ENCODE data around the genes TEX35, SOAT1 and QSOX1.

DNA sequence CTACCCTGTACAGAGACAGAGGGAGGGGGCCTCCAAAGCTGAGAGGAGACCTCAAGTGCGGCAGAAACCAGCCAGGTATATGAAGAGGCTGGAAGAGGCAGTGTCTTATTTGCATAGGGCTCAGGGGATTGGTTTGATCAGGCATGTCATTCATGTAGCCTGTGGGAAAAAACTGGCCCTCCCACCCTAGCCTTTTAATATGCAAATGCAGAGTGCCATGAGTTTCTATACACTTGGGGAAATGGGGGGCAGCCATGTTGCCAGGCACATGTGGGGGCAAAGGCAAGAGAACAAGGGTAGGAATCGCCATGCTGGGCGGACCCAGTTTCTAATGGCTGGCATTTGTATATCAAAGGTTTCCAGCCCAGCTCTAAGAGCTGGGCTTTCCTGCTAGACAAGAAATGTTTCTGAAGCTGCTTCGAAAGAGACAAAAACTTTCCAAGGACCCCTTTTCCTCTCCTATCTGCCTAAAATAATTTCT is 172.8 kb downstream of the RASAL2 start:
- RRBS, 2 experiments, result no CpG with 5 or more reads among the region's 4 CpGs

DNA sequence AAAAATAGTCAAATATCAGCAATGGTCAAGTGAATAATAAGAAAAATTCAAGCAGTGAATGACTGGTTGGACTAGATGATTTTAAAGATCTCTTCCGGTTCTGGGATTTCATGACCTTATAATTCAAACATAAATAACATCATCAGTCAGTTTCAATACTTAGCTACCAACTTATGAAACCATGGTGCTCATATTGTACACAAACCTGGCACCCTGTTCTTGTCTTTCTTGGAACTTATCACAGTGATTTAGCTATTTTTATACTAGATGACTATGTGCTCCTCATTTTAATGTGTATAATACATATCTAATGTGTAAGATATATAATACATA is 157.0 kb downstream of the CLEC20A start:
- RRBS, 2 experiments, result no CpG with 5 or more reads among the region's 1 CpG

DNA sequence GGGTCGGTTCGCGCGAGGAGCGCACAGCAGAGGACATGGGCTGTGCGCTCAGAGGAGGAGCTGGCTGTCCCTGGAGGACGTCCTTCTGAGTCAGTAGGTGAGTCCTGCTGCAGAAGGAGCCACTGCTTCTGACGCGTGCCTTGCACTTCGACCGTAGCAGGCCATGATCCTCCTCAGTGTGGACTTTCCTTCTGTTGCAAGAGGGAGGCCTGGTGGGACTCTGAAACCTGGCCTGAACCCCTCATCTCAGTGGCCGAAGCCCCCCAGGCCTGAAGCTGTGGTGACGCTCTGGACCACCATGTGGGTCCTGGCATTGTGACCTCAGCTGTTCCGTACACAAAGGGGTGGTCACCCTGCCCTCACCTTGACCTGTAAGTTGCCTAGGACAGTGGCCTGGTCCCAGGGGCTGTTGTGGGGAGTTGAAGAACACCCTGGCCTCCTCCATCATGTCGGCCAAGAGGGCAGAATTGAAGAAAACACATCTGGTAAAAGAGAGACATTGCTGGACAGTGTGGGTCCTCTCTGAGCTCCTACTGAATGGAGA is at the start of gene TEX35:
Gene TEX35 (plus strand): TSS at position 367 of the 544 bp plus-strand sequence.
- RRBS, 2 experiments, result no CpG with 5 or more reads among the region's 15 CpGs

DNA sequence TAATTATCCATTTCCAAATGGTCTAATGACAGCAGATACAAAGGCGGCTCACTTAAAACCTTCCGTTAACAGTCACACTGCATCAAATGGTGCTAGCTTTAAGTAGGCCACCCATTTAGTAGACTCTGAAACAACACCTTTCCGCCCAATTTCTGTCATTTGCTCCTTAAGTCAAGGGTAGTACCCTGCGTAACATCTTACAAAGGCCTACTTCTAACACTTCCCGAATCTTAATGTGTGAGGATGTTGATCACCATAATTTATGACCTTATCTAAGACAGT is 687 bp upstream of the RALGPS2 start:
- RRBS, 2 experiments, result no CpG with 5 or more reads among the region's 5 CpGs

DNA sequence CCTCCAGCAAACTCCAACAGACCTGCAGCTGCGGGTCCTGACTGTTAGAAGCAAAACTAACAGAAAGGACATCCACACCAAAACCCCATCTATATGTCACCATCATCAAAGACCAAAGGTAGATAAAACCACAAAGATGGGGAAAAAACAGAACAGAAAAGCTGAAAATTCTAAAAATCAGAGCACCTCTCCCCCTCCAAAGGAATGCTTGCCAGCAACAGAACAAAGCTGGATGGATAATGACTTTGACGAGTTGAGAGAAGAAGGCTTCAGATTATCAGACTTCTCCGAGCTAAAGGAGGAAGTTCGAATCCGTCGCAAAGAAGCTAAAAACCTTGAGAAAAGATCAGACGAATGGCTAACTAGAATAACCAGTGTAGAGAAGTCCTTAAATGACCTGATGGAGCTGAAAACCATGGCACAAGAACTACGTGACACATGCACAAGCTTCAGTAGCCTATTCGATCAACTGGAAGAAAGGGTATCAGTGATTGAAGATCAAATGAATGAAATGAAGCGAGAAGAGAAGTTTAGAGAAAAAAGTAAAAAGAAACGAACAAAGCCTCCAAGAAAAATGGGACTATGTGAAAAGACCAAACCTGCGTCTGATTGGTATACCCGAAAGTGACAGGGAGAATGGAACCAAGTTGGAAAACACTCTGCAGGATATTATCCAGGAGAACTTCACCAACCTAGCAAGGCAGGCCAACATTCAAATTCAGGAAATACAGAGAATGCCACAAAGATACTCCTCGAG is 32.3 kb downstream of the ANGPTL1 start:
- RRBS, 2 experiments, result no CpG with 5 or more reads among the region's 14 CpGs

- RRBS, 2 experiments, result no CpG with 5 or more reads among the region's 1 CpG
These were observed 58.2 kb upstream of the ANGPTL1 start for GRCh38 chr1:178929051-178929546.

GRCh38 chr1:178932985-178933294 is 62.1 kb upstream of the ANGPTL1 start:
- RRBS, 2 experiments, result no CpG with 5 or more reads among the region's 2 CpGs

- RRBS, 2 experiments, result no CpG with 5 or more reads among the region's 1 CpG
These were observed 7.9 kb upstream of the FAM20B start for GRCh38 chr1:179017809-179018224.

DNA sequence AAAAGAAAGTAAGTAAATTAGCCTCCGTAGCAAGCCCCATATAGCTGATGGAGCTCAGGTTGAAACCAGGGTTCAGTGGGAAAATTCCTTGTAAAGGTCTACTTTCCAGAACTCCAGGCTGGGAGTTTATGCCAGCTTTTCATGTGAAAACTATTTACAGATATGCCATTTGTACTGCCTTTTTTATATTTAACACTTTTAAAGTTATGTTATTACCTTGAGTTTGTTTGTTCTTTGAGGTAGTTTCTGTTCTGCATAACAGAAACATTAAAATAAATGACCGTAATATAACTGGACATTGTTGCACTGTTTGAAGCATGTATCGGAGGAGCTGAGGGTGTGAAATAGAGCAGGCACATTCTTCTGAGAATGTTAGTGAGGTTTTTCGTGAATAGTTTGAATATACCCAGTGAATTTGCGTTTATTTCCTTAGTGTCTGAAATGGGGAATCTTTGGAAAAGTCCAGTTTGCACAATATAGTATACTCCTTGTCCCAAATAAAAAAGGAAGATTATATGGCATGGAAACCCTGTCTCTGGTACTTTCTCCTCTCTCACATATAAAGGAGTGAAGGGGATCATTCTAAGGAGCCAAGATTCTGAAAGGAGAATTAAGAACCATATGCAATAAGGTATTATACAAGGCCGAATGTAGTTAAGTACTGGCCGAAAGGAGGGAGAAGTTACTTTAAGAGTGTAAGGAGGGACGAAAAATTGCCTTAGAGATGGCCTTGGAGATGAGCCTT is 10.6 kb downstream of the FAM20B start:
- RRBS, 2 experiments, result no CpG with 5 or more reads among the region's 8 CpGs

GRCh38 chr1:179089732-179090345 is 8.0 kb downstream of the TOR3A start:
- RRBS, 2 experiments, result 88 to 91% methylated on average over 4 of the region's 21 CpGs

DNA sequence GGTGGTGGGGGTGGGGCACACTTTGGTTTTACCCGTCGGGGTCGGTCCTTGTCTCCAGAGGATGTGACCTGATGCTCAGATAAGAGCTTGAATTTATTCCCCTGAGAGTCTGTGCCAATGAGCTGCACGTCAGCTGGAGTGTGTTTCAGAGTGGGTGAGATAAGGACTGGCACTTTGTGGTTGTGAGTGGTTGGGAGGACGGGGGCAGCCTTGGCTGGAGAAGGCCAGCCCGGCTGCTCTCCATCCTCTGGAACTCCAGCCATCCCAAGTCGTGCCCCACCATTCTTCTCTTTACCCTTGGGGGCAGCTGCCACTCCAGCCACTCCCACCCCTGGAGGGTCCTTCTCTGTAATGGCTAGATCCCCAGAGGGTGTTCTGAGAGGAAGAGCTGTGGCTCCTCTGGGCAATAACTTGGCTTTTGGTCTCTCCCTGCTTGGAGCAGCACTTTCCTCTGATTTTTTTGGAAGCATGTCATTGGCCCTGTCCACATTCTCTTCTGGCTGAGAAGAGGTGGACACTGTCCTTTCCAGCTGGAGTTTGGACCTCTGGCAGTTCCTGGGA is 26.5 kb downstream of the TOR3A start:
- RRBS, 2 experiments, result no CpG with 5 or more reads among the region's 7 CpGs

GRCh38 chr1:179127204-179127525 is 45.3 kb downstream of the TOR3A start:
- RRBS, 2 experiments, result no CpG with 5 or more reads among the region's 1 CpG

DNA sequence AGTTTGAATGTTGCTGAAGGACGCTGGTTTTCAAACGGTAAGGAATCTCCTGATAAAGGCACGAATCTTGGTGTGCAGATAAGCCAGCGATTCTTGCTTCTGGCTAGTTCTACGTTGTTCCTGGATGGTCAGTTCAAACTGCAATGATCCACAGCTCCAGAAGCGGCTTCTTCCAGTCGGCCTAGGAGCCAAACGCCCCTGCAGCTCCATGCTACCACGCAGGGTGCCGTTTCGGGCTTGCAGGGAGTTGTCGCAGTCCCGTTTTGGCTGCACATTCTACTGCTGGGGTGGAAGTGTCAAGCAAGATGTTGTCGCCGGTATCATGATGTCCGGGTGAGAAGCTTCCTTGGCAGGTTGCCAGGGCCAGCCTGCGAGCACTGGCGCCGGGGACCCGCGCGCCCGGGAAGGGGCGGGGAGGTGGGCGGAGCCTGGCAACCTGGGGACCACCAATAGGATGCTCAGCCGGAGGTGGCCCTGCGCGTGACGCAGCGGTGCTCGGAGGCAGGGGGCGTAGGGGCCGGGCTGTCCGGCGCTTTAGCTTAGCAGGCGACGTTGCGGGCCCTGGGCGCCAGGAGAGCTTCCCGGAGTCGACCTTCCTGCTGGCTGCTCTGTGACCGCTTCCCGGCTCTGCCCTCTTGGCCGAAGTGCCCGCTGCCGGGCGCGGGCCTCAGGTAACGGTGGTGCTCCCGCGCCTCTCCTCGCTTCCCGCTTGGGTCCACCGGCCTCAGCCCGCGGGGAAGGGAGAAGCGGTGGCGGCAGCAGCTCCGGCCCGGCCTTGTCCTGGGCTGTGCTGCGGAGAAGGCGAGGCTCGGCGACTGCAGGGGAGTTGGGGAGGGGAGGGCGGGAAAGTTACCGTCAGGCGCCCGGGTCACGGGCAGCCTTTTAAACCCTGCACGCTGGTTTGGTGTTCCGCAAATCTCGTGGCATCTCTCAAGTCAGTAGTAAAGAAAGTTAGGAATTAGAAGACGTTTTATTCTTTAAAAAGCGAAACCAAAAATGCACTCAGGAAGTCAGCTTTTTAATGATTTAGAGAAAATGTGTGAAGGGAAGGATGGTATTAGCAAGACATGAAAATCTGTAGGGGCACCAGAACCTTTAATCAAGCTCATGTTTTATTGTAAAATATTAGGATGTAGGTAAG is at the start of gene SOAT1:
Gene SOAT1 (plus strand): TSS at position 532 of the 1,141 bp plus-strand sequence.
- RRBS, 2 experiments, result 1 to 5% methylated on average over 45 to 46 of the region's 74 CpGs

- RRBS, 2 experiments, result no CpG with 5 or more reads among the region's 9 CpGs
These were observed 4.4 kb downstream of the TOR1AIP2 start for GRCh38 chr1:179872968-179873831.

GRCh38 chr1:179883270-179883609 is 1.2 kb downstream of the TOR1AIP1 start:
- RRBS, 2 experiments, result no CpG with 5 or more reads among the region's 10 CpGs

GRCh38 chr1:179883623-179884424 is 1.7 kb downstream of the TOR1AIP1 start:
- RRBS, 2 experiments, result no CpG with 5 or more reads among the region's 6 CpGs

GRCh38 chr1:179990433-179990919 is 35.9 kb downstream of the CEP350 start:
- RRBS, 2 experiments, result no CpG with 5 or more reads among the region's 3 CpGs

DNA sequence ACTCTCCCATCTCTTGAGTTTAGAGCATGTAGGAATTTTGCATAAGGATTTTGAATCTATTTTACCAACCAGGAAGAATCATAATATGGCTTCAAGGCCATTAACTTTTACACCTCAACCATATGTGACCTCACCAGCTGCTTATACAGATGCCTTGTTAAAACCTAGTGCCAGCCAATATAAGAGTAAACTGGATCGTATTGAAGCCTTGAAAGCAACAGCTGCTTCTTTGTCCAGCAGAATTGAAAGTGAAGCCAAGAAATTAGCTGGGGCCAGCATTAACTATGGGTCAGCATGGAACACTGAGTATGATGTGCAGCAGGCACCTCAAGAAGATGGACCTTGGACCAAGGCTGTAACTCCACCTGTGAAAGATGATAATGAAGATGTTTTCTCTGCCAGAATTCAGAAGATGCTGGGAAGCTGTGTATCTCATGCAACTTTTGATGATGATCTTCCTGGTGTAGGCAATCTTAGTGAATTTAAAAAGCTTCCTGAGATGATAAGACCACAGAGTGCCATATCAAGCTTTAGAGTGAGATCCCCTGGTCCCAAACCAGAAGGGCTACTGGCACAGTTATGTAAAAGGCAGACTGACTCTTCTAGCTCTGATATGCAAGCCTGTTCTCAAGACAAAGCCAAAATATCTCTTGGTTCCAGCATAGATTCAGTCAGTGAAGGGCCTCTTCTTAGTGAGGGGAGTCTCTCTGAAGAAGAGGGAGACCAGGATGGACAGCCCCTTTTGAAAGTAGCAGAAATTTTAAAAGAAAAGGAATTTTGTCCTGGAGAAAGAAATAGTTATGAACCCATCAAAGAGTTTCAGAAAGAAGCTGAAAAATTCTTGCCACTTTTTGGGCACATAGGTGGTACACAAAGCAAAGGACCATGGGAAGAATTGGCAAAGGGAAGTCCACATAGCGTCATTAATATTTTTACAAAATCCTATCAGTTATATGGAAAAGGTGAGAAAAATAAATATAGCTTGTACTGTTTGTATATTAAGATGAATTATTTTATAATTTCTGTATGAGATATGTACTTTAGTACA is 65.8 kb downstream of the CEP350 start:
- RRBS, 2 experiments, result no CpG with 5 or more reads among the region's 2 CpGs

DNA sequence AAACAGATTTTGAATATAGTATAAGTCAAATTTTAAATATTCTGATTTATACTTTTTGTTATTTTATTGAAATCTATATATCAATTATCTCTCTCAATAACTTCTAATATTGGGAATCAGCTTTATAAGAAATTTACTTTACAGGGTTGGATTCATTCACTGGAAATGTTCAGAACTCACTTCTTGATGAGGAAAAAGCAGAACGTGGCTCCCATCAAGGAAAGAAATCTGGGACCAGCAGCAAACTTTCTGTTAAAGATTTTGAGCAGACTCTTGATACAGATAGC is 76.5 kb downstream of the CEP350 start:
- RRBS, 2 experiments, result no CpG with 5 or more reads among the region's 1 CpG

DNA sequence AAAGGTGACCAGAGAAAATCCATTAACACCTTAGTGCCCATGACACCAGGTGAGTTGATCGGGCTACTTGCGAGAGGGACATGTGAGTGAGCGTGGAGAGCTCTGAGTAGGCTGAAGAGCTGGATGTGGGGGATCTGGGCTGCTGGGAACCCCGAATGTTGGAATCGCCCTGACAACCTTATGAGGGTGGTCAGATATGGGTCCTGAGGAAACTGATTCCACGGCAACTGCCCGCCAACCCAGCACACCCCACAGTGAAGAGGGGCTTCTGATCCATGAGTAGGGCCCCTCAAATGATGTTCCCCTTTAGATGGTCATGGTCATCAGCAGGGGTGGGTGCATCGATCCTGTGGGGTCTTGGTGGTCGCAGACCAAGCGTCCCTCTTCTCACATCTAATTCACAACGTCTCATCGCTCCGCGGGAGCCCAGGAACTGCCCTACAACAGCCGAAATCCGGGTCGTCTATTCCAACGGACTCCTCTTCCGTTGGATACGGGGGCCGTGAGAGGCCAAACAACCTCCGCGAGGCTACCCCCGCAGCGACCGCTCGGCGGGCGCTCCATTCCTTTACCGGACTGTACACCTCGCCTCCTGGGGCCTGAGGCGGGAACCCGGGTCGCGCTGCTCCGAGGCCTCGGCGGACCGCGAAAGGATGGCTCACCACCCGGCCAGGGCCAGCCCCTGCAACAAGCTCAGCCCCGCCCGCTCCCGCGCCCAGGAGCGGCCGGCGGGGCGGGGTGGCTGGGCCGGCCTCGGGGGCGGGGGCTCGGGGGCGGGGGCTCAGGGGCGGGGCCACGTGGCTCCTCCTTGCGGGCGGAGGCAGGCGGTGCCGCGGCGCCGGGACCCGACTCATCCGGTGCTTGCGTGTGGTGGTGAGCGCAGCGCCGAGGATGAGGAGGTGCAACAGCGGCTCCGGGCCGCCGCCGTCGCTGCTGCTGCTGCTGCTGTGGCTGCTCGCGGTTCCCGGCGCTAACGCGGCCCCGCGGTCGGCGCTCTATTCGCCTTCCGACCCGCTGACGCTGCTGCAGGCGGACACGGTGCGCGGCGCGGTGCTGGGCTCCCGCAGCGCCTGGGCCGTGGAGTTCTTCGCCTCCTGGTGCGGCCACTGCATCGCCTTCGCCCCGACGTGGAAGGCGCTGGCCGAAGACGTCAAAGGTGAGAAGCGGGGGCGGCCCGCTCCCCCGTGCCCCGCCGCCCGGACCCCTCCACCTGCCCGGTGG is at the start of gene QSOX1:
Gene QSOX1 (plus strand): TSS at position 853 of the 1,221 bp plus-strand sequence.
- RRBS, 2 experiments, result 1 to 5% methylated on average over 32 to 42 of the region's 115 CpGs